Bronchus fibroblast of lung (primary cell): Measurements from ENCODE around the gene BTAF1.

GRCh38 chr10:89643983-89644874 lies 813 bp downstream of the PANK1 start:
- RAMPAGE, long total RNA: no peak

DNA sequence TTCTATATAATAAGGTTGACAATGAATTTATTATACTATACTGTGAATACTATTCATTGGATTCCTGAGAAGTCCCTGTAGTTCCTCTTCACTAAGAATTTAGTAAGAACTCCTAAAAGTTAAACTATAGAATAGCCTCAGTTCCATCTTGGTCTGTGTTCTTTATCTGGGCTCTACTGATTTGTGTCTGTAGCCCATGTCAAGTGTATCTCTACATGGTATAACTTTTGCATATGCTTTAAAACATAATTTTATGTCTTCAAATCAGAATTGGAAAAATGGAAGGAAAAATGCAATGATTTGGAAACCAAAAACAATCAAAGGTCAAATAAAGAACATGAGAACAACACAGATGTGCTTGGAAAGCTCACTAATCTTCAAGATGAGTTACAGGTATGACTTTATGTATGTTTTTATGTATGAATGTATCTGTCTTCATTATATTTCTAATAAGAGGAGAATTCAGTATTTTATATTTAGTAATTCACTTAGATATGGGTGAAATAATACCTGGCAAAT lies 51.0 kb downstream of the KIF20B start:
- RAMPAGE, long total RNA: no peak

DNA sequence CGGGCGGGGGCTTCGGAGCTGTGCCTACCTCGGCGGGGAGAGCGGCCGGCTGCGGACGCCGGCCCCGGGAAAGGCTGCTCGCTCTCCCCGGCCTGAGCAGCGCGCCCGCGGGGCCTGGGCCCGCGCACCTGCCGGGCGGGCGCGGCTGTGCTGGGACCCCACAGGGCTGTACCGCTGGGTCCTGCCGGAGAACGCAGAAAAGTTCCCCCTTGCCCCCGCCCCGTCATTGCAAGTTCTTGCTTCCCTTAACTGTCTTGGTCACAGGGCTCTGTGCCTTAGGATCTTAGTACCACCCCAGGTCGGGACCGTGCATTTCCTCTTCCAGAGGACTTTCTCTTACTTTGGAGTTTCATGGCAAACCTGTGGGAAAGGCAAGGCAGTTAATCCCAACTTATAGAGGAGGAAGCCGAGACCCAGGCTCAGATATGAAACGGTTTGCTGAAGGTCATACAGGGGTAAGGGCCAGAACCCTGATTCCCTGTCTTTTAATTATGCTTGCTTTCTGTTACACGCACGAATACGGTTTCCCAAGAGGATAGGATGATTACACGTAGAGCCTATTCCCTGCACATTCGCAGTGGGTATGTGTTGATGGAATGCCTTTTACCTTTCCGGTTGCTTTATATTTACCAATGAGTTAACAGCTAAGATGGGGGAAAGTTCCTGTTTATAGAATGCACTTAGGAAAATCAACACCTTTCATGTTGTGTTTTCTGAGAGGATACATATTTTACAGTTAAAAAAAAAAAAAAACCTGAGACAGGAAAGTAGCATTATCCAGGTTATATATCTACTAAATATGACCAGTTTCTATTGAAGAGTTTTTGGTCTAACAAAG lies 742 bp downstream of the PCGF5 start:
- RAMPAGE, long total RNA: no peak

- RAMPAGE, long total RNA: no peak
These were observed 25.0 kb downstream of the PCGF5 start for GRCh38 chr10:91245310-91246017.

DNA sequence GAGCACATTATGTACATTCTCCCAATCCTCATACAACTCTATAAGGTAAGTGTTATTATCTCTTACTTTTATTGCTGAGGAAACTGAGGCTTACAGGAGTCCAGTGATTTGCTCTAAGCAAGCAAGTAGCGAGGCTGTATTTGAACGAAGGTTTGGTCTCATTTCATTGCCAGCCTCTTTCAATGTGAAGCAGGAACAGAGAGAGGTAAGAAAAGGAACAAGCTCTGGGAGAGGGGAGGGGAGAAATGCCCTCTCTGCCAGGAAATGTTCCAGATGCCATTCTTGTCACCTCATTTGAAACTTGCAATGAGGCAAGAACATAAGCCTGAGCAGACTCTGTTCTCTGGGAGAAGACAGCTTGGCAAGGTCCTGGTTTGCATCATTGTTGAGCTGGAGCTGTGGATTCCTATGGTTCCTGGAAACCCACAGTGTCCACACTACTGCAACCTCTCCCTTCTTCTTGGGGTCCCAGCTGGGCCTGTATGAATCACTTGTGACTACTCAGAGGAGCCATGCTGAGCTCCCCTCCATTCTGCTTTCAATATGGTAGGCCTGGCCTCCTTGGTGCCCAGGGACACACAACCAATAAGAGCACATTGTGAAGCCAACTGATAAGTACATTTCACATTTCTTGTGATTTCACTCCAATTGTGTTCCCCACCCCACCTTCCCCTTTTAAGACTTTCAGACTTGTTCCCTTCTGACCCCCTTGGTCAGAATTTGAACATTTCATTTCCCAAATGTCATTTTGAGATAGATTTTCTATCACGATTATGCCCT lies 60.8 kb upstream of the HECTD2 start:
- RAMPAGE, long total RNA: no peak

- RAMPAGE, long total RNA: no peak
These were observed 899 bp upstream of the HECTD2 start for GRCh38 chr10:91408995-91409895.

- RAMPAGE, long total RNA: no peak
These were observed 106.2 kb downstream of the PPP1R3C start for GRCh38 chr10:91526723-91527035.

- RAMPAGE, long total RNA: no peak
These were observed 57.9 kb downstream of the PPP1R3C start for GRCh38 chr10:91574997-91575401.

GRCh38 chr10:91581825-91582688 lies 50.8 kb downstream of the PPP1R3C start:
- RAMPAGE, long total RNA: no peak

GRCh38 chr10:91604562-91605325 lies 28.1 kb downstream of the PPP1R3C start:
- RAMPAGE, long total RNA: no peak

GRCh38 chr10:91742116-91742585 lies 56.1 kb upstream of the TNKS2 start:
- RAMPAGE, long total RNA: no peak

DNA sequence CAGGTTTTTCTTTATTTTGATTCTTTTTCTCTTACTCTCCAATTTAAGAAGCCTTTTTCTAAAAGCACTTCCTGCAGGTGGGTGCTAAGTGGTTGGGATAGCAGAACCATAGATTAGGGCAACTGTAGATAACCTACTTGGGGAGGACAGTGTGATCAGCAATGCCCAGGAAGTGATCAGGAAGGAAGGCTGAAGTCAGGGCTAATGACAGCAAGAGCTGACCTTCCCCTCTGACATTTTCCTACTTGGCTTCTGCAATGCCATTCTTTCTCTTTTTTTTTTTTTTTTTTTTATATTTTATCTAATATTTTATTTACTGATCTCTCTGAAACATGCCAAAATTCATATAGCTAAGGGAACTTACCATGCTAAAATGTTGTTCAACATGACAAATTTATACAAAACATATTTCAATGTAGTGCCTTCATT lies 7.6 kb downstream of the TNKS2 start:
- RAMPAGE, long total RNA: no peak

DNA sequence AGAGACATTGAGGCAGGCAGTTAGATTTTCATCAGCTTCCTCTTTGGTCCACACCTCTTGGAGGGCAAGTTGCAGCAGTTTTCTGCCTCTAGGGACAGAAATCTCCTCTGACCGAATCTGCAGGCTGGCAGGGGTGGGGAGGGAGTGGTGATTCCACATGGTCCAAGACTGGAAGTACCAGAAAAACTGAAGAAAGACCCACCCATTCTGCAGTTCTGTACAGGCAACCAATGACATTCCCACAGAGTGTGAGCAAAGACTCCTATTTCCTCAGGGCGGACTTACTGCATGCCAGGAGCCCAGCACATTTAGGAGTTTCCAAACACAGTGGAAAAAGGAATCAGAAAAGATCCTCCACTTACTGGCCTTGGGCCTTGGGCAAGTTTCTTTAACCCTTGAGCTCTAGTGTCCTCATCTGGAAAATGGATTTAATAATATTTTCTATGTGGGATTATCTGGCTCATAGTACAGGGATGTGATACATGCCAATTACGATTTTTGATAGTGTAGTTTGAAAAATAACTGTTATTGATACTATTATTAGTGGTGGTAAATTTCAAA lies 28.8 kb downstream of the FGFBP3 start:
- RAMPAGE, long total RNA: no peak

- RAMPAGE, long total RNA: no peak
These were observed 22.2 kb downstream of the FGFBP3 start for GRCh38 chr10:91886870-91887742.

DNA sequence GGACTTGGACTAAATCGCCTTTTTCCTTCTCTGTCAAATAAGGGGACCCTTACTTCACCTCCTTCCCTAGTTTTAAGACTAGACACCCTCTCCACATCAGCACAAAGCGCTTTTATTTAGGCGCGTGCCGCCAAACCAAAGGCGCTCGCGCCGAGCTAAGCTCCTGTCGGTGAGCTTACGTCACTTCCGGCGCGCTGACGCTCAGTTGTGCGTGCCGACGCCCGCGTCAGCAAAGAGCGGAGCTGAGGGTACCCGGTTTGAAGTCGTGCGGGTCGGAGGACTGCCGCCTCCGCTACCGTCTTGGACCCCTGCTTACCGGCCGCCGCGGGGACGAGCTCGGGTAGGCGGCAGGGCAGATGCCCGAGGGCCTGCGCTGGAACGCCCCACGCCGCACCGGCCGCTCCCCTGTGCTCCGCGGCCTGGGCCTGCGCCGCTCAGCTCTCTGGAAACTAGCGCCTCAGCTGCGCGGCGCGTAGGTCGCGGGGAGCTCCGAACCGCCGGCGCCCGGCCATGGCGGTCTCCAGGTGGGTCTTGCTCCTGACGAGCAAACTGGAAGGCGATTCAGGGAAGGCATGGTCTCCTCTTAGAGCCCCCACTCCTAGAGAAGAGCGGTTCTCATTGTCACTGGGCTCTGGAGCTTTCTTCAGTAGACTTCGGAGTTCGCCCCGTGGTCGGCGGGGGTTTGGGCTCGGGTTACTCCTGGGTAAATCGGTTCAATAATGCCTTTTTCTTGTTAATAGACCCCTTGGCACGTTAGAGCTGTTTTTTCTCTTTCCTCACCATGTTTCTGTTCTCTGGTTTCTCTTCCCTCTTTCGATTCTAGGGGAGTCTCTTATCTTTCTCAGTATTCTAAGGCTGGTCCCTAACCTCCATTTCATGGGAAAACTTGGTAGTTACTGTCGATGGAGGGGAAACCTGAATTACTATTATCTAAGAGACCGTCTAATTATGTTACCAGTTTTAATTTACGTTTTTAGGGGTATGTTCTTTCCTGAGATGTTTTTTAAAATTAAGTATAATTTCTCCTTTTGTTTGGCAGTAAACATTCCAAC lies at the start of gene BTAF1:
Gene BTAF1 (plus strand): TSS at position 204 of the 1,052 bp plus-strand sequence.
- RAMPAGE, long total RNA: no peak

DNA sequence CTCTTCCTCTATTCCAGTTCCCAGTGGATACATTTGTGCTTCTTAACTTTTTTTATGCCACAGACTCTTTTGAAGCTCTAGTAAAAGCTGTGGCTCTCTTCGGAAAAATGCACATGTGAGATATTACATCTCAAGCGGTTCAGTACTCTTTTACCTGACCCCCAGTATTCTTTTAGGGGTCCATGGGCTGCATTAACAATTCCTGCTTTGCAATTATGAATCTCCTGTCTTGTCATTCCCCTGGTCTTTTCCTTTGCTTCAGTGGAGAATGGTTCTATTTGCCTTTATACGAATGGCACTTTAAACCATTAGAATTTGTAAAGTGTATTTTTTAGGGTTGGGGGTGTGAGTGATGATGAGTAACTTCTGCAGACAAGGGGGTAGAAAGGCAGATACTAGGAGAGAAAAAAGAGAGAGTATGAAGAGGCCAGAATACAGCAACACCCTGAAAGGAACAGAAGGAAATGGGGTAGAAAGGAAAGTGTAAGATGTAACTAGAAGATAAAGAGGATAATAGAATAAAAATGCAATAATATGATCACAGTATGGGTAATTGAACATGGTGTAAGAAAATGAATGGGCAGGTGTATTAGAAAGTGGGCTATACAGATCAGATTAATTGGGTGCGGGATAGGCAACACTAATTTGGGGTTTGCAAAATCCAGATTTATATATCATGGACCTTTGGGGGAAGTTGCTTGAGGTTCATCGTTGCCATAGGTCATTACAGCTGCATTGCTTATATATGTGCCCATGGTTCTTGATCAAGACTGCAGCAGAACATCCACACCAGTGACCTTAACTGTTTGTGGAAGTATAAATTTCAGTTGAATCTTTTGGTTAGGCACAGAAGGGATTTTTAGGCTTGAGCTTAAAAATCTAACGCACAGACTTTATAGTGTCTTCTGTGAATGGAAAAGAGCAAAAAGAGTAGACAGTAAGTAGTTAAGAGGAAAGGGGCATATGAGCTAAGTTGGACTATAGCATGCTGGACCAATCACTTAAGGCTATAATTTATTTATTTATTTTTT lies 29.1 kb downstream of the BTAF1 start:
- RAMPAGE, long total RNA: no peak

- RAMPAGE, long total RNA: no peak
These were observed 182.7 kb downstream of the CPEB3 start for GRCh38 chr10:92108161-92108614.

DNA sequence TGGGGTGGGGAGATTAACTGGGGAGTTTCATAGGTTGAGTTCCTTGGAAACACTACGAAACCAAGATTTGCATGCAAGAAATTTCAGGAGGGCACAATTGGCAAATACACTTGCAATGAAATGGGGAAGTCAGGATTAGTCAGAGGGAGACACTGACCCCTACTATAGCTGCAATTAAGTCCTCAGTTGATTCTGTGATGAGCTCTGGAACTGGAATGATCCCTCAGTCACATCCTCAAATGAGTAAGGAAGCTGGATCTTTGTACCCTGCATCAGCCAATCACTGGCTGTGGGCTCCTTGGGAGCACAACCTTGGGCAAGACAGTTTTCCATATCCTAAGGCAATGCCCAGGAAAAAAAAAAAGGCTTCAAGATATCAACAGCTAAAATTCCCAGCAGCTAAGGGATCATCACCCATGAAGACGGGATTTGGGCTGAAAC lies 22.0 kb downstream of the CPEB3 start:
- RAMPAGE, long total RNA: no peak

DNA sequence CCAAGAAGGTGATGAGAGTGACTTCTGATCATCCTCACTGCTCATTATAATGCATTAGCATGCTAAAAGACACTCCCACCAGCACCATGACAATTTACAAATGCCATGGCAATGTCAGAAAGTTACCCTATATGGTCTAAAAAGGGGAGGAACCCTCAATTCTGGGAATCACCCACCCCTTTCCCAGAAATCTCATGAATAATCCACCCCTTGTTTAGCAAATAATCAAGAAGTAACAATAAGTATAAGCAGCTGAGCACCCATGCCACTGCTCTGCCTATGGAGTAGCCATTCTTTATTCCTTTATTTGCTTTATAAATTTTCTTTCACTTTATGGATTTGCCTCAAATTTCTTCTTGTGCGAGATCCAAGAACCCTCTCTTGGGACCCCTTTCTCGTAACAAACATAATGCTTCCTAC lies 18.5 kb upstream of the EXOC6 start:
- RAMPAGE, long total RNA: no peak

- RAMPAGE, long total RNA: no peak
These were observed 358 bp upstream of the CYP26C1 start for GRCh38 chr10:93060270-93060609.